Type B pancreatic cell (in vitro differentiated cells): ENCODE measurements around a stretch of chr3.

DNA sequence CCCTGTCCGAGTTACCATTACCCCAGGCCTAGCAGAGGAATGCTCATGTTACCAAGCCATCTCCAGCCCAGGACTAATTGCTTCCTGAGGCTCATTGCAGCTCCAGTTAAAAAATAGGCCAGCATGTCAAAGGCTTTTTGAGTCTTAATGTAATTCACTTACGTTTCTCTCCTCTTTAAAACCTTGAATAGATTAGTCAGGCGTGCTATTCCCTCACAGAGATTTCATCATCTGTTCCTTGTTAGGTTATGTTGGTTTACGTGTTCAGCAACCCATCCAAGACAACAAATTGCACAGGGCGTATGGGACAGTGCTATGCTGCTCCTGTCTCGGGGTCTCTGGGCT lies 117.2 kb downstream of the CHDH start:
- PRO-cap = no peak

DNA sequence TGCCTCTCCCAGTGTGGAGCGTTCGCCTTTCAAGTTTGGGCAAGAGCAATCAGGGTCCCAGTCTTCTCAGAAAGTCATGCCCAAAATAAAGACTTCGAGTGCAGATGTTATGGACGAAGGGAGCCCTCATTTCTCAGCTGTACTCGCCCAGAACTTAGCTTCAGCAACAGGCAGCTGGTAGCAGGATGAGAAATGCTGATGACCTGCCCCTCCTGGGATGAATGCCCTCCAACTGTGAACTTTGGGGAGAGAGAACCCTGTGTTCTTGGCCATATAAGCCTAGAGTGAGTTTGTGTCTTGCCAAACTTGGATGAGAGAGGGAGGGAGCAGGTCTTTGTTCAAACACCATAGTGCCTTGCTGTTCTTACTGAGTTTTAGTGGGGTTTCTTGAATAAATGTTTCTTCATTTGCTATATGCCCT lies 400.3 kb downstream of the LRTM1 start:
- PRO-cap = no peak

DNA sequence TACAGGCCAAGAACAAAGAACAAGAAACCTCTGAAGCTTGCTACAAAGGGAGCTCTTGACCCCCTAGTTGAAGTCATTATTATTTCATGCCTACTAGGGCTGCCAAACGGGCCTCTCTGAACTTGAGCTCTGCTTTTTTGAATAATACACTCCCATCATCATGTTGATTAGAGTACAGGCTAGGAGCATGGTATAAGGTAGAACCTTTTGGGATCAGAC lies 238.3 kb upstream of the LRTM1 start:
- PRO-cap = no peak

- PRO-cap = no peak
Observed at GRCh38 chr3:56623272-56623901, 59.7 kb downstream of the TASOR start.

- PRO-cap = no peak
Observed at GRCh38 chr3:56735251-56735519, 52.1 kb upstream of the TASOR start.

DNA sequence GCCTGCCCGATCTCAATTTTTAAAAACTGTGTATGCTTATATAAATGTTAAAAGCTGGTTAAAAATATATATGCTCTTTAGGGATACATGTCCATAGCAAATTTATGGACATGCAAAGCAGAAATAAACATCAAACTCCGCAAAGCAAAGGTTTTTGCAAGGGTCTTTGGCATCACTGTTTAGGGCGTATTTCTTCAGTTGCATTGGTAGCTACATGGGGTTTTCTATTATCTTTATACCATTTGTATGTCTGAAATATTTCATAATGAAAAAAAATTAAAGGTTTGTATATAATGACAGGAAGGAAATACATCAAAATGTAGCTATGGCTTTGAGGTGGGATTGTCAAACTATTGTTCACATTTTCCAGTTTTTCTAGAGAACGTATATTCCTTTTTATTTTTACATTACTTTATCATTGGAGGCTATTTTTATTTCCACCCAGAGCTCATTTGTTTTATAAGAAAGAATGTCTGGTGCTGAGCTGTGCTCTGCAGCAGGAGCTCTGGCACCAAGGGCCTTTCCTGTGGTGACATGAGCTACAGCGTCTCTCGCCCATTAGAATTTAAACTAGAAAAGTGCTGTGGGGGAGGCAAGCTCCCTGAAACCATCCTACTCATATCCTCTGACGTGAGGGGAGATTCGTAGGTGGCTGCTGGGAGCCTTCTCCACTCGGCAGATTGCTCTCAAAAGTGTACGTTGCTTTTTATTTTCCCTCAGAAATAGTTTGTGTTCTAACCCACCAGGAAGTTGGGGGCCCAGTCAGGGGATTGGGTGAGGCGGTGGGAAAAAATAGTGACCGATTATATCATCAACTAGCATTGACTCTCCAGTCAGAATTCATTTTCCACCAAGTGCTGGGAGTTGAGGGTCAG lies 76.1 kb upstream of the ARHGEF3 start:
- PRO-cap = no peak

DNA sequence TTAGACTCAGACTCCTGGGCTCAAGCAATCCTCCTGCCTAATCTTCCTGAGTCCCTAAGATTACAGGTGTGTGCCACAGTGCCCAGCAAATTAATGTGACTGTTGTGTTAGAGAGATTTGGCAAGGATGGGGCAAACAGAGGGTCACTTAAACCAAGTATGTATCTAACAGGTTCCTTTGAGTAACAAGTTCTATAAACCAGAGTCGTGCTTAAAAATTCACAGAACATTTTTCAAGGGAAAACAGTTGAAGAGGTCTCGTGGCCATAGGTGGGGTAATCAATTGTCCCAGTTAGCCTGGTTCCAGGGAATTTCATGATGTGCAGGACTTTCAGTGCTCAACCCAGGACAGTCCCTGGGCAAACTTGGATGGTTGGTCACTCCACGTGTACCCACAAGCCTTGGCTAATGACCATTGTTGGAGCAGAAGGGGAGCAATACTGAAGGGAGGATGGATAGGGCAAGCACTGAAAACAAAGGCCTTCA lies 104.1 kb upstream of the SPATA12 start:
- PRO-cap = no peak

DNA sequence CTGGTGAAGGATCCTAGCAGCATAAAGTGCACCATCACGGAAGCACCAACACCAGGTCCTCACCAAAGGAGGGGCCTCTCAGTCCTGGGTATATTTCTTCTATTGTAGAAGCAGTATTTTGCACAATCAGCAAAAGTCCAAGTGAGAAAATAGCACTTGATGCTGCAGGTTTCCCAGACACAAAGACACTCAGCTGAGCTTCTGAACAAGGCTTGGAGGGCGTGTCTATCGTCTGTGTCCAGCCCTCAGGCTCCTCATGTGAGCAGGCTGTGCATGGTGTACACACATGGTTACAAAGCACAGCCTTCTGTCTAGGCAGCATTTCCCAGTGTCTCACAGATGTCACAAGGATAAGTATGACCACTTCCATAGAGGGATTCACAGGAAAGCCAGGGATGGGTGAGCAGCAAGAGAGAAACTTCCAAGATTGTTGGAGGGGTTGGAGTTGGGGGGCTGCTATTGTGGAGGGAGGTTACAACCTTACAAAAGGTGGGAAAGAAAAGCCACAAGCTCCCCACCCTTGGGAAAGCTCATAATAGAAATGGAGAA lies 98.2 kb upstream of the SPATA12 start:
- PRO-cap = no peak

DNA sequence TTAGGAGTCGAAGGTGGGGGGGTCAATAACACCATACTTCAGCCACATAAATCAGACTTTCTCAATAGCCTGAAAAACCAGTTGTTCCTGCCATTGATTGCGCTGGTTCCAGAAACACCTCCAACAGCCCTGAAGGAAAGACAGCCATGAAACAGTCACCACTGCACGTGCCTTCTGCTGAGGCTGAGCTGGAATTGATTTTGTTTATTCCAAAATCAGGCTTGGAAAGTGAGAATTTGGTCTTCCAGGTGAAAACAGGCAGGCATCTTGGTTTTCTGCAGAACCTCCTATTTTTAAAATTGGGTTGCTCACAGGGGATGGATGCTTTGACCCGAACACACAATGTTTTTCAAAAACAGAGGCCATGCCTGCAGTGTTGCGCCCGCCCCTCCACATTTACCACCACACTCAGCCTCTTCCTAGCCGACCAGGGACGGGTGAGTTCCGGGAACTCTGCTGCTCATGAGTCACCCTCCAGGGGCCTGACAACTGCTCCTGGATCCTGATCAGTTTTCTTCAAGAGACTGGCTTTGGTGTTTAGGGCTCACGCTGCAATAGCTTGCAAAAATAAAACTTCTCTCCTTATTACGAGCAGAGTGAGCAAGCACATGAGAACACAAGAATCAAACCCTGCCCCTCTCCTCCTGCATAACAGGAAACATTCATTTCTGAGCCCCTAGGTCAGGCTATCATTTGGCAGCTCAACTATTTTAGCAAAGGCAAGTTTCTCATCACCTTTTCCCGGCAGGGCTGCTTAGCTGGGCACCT lies 53.1 kb upstream of the SPATA12 start:
- PRO-cap = no peak

DNA sequence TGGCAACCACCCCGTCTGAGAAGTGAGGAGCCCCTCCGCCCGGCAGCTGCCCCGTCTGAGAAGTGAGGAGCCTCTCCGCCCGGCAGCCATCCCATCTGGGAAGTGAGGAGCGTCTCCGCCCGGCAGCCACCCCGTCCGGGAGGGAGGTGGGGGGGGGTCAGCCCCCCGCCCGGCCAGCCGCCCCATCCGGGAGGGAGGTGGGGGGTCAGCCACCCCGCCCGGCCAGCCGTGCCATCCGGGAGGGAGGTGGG lies 8.8 kb upstream of the SLMAP start:
- PRO-cap = no peak

- PRO-cap = unidirectional peak, minus-strand start at chr3:57757128
Observed at GRCh38 chr3:57756515-57757546, 722 bp downstream of the SLMAP start.

DNA sequence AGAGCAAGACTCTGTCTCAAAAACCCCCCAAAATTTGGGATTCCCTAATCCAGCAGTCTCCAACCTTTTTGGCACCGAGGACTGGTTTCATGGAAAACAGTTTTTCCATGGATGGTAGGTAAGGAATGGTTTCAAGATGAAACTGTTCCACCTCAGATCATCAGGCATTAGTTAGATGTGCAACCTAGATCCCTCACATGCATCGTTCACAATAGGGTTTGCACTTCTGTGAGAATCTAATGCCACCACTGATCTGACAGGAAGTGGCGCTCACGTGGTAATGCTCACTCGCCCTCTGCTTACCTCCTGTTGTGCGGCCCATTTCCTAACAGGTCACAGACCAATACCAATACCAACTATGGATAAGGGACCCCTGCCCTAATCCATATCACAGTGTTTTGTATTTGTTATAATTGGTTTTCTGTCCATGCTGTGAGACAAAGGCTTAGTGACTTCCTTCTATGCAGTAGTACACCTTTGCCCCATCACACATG lies 58.9 kb downstream of the SLMAP start:
- PRO-cap = no peak

DNA sequence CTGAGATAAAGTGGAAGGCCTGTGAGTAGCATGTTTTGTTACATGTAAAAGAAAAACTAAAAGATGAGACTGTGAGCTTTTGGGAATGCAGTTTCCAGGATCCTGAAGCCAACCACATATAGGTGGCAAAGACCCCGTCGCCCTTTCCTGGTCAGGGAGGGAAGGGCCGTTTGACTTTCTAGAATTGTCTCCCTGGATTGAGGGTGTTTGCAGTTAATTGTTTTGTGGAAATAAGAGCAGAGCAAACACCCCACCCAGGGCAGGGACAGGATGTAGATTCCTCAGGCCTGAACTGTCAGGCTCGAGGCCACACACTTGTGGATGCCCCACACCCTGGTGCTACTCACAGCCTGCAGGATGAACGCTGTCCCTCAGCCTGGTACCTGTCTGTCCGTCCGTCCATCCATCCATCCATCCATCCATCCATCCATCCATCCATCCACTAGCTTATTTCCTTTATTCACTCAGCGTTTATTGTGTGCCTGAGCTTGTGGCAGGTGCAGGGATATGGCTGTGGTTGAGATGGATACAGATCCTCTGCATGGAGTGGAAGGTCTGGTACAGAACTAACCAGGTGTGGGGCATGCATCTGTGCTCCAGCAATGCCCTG lies 29.9 kb upstream of the FLNB start:
- PRO-cap = no peak

GRCh38 chr3:58052290-58052873 lies 44.2 kb downstream of the FLNB start:
- PRO-cap = unidirectional peak, plus-strand start at chr3:58052608

DNA sequence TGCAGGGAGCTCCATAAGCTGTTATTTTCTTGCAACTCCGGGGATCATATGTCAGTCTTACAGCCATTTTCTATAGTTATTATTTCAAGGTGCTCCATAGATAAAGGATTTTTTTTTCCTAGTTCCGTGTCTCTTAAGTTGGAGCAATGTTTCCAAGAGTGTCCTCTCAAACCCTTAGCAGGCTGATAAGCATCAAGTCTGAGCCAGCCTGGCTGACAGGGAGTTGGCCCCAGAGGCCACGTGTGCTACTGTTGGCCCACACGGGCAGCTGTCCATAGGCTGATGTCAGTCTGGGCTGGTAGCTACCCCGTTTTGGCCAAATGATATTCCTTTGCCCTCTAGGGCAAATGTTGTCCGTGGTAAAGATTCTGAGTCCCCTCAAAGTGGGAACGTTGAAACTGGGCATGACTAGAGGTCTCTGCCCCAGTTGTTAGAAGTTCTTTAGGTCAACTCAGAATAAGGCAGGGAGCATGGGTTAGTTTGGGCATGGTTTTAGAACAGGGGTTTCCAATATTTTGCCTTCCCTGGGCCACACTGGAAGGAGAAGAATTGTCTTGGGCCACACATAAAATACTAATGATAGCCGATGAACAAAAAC lies 99.4 kb downstream of the FLNB start:
- PRO-cap = no peak

DNA sequence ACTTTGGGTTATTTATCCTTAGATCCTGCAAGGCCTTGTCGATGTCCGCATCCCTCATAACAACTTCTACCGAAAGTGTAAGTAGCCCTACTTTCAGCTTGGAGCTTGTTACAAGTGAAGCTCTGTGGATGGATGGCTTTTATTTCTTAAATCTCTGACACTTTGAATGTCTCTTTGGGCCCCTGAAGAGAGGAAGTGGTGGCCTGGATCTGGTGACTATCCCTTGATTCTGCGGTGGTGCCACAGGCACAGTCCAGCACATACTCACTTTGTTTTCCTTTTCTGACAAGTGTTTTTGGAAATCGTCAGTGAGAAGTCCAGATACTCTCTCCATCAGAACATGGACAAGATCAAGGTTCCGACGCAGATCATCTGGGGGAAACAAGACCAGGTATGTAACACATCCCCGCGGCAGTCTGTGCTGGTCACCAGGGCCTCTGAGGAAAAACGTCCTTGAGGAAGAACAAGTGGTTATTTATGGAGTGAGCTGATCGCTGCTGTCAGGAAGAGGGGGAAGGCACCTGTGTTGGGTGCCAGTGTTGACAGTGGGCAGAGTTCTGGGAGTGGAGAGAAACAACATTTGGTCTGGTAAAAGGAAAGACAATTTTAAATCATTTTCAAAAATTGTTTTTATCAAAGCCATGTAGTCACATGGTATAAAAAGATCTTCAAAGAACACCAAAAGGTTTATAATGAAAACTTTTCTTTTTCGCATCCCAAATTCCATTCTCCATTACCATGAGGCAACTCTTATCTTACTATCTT lies 20.8 kb upstream of the RPP14 start:
- PRO-cap = no peak

GRCh38 chr3:58474895-58475674 lies 16.8 kb upstream of the KCTD6 start:
- PRO-cap = no peak

DNA sequence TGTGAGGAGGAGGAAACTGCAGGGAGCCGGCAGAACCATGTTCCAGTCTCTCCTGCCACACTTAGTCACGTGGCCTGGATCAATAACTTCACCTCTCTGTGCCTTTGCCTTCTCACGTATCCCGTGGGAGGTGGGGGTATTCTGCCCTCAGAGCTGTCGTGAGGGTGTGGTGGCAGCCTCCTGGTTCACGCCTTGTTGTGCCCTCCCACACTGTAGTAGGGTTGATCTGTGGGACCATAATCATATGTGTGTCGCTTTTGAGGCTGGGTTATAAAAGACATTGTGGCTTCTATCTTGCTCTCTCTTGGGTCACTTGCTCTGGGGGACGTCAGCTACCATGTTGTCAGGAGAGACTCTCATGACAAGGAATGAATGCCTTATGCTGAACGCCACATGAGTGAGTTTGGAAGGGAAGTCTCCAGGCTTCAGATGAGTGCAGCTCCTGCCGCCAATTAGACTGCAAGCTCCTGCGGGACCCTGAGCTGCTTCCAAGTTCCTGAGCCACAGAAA lies 4.2 kb upstream of the KCTD6 start:
- PRO-cap = no peak

DNA sequence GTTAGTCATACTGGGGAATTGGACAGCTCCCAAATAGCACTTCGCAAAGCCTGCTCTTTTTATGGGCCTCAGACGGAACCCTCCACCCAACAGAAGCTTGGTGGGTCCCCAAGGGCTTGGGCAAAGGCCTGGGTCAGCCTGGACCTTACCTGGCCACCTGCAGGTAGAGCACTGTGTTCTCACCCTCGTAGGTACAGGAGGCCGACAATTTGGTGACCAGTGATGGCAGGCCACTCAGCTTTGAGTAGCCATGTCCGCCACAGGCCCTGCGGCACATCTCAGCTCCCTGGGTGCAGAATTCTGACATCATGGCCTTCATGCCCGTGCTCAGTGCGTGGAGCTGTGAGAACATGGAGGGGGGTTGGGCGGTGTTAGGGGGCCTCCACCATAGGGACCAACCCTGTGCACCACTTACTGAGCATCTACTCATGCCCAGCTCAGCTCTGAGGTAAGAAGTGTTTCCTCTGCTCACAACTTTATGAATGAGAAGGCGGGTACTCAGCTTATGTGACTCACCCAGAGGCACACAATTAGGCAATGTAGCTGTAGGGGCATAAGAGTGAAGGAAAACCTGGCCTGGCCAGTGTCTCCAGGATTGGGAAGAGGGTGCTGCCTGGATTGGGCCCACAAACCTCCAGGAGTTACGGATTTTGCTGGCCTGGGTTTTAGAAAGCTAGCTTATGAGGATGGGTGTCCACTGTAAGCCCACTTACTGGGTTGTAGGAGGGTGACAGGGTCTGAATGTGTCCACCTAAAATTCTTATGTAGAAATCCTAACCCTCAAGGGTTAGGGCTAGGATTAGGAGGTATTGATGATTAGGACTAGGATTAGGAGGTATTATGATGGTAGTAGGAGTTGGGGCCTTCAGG lies 10.4 kb downstream of the ACOX2 start:
- PRO-cap = no peak

DNA sequence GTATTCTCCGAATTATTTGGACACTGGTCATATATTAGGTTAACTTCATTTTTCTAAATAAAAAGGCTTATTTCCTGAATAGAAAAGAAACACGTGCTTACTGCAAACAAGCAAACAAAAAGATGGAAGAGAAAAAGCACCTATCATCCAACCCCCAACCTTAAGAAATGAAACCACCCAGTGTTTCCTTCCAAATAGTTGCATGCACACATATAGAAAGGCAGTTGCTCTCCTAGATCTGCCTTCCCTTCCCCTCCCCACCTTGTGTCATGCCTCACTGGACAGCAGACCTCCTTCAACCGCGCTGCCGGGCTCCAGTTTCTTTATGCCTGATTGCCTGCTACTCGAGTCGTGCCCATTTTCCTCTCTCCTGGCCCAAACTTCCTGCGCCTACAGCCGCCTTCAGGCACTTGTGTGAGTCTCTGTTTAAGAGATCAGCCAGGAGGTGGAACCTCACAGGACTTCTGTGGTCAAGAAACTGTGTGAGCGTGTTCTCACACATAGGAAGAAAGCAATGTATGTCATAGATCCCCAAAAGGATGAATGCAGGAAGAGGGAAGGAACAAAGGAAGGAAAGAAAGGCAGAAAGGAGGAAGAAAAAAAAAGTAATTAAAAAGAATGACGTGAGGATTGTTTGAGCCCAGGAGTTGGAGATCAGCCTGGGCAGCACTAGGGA lies 8.8 kb upstream of the FAM107A start:
- PRO-cap = no peak